ENCODE results near the gene MGAT4A.

GRCh38 chr2:96950006-96950801 is 36.2 kb downstream of the FAM178B start:
- RRBS, 2 experiments: no CpG with 5 or more reads among the region's 21 CpGs

DNA sequence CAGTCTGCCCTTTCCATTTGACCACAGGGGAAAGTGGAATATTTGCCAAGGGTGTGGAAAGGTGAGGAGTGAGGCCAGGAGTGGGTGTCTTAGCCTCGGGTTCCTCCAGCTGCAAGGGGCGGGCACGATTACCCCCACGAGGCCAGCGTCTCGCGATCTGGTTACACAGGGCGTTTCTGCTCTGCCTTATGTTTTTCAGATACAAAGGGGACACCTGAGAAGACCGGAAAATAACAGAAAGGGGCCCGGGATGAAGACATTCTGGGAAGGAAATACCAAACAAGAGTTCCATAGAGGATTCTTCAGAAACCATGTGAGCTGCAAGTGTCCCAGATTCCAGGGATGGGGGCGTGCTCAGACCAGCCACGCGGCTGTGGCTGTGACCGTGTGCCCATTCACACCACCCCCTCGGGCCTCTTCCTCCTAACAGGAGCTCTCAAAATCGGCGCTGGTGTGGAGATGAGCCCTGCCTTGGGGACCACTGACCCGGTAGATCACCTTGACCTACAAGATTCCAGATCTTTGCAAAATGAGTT is 34.3 kb downstream of the FAM178B start:
- RRBS, 2 experiments: no CpG with 5 or more reads among the region's 18 CpGs

- RRBS, 2 experiments: no CpG with 5 or more reads among the region's 10 CpGs
These were observed 98.8 kb downstream of the ANKRD36 start for GRCh38 chr2:97211394-97212485.

DNA sequence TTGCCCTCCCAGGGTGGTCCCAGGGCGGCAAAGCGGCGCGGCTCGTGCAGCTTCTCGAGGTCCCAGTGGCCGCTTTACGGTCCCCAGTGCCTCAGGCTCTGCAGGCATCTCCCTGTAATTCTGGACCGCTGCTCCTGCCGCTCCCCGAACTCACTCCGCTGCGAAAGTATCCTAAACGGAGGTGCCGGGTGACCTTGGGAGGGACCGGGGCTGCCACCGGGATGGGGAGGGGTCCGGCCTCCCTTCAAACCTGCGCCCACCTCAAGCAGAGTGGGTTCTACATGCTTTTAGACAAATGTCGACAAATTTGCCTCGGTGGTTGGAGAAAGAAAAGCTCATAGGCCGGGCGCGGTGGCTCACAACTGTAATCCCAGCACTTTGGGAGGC is 357 bp downstream of the COX5B start:
- RRBS, 2 experiments: 0% methylated on average over 2 of the region's 24 CpGs; no CpG with 5 or more reads in 1 of the 2 experiments

- RRBS, 2 experiments: no CpG with 5 or more reads among the region's 22 CpGs
These were observed 19.6 kb downstream of the ZAP70 start for GRCh38 chr2:97732884-97733545.

DNA sequence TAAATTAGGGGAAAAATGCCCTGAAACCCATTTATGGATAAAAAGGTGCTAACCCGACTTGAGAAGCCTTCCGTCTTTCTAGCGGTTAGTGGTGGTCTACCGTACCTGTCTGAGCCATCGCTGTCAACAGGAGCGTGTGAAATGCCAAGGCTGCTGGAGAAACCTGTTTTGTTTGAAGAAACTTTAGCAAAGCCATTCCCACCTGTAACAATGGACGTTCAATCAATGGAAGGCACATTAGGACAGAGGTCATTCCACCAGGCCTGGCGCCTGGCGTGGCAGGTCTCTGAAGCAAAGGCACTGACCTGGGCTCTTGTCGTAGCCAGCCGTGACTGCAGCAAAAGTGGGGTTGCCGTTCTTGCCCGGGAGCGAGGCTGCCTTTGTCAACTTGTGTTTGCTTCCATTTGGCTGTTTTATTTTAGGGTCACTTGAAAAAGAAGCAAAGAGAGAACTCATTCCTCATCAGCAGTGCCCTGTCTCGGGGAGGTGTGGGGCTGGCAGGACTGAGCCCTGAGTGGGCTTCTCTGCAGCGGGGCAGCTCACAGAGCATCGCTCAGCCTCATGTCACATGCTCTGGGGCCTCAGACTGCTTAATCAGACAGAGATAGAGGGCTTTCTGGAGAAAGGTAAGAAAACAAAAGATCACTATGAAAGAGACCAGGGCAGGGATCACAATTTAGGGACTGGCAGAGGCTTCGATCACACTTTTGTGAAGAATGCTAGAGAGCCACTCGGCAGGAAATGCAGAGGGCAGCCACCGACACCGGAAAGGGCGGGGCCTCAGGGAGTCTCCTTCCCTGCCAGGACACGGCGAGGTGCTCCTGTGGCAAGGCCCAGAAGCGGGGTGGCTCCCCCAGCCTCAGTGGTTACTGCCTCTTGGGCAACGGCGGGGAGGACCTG is 47.4 kb downstream of the ZAP70 start:
- RRBS, 2 experiments: no CpG with 5 or more reads among the region's 27 CpGs

GRCh38 chr2:97786906-97787822 is 73.8 kb downstream of the ZAP70 start:
- RRBS, 2 experiments: no CpG with 5 or more reads among the region's 8 CpGs

DNA sequence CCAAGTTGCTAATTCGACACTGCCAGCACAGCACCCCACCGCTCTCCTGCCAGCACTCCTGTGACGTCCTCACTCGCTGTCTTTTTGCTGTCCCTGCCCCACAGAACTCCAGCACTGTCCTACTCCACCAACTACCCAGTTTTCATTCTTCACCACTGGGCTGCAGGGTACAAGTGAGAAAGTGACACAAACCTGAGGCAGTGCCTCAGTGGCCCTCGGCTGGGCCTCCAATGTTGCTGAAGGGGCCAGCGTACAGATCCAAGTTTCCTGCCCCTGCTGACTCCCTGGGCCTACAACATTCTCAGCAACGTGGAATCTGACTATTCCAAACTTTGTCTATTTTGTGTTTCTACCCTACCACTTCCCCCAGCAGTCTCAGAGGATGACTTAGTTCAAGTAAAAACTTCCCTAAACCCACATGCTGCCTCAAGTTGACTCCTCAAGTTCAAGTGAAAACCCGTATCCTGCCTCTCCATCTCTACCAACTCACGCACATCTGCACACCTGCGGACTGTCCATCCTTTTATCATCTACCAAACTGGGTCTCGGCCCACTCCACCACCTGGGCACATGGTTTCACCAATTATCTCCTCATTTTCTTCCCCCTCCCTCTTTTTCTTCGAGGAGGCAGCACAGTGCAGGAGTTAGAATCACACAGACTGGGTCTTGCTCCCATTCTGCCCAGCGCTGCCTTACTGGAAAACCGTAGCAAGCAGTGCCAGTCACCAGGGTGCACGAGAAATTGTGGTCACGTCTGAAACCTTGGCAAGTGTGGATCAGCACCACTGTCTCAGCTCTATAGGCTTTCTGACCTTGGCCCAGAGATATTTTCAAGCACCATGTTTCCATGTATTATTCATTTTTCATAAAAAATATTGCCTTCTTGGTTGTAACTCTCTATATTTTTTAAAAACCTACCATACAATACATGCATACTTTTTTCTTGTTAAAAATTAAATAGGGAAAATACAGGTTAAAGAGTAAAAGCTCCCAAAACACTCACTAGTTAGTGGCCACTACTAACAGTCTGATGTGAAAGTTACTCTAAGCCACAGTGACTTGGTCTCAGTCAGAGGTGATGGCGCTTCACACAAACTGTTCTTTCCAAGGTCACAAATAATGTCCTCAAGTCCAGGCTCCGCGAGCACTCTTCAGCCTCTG is 75.0 kb downstream of the ZAP70 start:
- RRBS, 2 experiments: no CpG with 5 or more reads among the region's 19 CpGs

GRCh38 chr2:97811078-97811762 is 97.8 kb downstream of the ZAP70 start:
- RRBS, 2 experiments: no CpG with 5 or more reads among the region's 3 CpGs

GRCh38 chr2:97838994-97839313 is 125.6 kb downstream of the ZAP70 start:
- RRBS, 2 experiments: no CpG with 5 or more reads among the region's 3 CpGs

DNA sequence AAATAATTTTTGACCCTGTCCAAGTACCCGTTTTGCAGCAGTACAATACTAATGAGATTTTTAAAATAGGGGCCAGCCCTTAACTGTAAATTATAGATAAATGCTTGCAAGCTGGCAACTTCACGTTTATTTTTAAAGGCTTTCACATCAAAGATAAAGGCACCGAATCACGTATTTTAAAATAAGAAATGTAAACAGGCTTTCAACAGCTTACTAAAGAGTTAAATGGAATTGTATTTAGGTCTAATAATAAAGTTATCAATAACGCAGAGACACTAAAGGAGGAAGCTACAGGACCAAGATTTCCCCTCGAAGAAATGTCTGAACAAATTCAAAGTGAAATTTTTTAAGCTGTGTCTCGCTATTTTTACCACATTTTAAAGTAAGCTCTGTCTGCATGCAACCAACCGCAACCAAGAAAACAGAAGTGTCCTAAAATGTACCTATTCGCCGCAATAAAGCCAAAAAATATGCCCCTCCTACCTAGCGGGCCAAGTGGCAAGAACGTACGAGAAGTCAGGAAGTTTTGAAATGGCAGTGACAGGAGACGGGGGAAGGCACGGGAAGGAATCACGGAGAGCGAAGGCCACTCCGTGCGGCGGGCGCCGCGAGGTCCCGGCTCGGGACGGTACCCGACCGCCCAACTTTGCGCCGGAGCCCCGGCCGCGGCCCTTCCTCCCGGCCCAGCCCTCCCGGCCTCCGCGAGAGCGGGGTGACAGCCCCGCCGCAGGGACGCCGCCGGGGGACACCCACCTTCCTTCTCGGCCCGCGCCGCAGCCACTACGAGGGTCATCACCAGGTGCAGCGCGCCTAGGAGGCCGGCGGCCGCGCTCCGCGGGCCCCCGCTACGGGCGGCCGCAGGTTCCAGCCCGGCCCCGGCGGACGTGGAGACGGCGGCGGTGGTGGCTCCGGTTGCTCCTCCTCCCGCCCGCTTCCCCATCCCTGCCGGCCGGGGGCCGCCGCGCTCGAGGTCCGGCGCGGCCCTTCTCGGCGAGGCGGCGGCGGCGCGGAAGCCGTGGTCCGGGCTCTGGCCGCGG is 707 bp downstream of the TMEM131 start:
- RRBS, 2 experiments: 1% methylated on average over 44 of the region's 90 CpGs

DNA sequence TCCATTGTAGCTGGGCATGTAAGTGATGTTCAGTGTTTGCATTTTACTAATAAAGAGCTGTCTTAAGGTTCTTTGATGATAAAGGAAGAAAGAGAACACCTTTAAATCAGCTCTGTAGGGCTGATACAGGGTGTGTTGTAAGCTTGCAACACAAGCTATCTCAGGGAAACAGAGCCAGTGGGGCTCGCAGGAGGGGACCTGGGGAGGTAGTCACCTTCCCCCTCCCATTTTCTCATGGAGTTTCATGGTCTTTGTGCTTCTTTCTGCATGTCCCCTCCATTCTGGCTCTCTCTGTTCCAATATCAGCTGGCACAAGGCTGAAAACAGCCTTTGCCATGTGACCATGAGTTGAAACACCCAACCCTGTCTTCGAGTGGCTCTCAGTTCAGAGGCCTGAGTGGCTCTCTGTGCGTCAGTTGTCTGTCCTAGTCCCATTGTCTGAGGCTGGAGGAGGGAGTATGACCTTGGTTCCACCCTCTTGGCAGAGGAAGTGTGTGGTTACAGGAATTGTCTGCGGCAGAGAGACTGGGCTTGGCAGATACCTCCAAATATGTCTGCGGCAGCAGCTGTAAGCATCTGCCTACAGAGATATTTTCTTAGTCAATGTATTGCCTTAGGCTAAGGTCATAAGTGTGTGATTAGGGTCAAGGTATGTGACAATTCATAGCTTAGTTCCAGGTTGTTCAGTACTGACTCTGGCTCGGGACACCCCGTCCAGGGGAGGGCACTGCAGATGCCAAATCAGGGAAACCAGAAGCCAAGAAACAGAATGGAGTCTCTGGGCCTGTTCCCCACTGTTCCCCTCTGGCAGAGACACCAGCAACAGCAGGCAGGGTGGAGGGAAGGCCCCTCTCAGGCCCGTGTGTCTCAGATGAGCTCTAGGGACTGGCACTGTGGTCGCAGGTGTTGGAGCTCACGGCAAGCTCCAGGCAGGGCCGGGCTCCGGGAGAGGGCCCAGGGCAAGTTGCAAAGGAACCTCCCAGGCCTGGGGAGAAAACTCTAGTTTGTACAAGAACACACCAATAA is 32.7 kb downstream of the CNGA3 start:
- RRBS, 2 experiments: no CpG with 5 or more reads among the region's 12 CpGs

DNA sequence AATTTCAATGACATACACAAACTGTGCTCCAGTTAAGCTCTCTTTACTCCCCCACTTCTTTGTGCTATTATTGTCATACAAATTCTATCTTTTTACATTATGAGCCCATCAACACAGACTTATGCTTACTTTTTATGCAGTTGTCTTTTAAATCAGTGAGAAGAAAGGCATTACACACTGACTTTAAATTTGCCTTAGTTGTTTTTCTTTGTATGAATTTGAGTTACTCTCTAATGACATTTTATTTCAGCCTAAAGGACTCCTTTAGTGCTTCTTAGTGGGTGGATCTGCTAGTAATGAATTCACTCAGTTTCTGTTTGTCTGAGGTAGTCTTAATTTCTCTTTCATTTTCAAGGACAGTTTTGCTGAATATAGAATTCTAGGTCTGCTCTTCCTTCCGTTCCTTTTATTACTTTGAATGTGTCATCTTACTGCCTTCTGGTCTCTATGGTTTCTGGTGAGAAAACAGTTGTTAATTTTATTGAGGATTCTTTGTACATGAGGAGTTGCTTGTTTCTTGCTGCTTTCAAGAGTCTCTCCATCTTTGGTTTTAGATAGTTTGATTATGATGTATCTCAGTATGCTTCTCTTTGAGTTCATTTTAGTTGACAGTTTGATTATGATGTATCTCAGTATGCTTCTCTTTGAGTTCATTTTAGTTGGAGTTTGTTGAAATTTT is 5.9 kb upstream of the INPP4A start:
- RRBS, 2 experiments: no CpG with 5 or more reads among the region's 1 CpG

DNA sequence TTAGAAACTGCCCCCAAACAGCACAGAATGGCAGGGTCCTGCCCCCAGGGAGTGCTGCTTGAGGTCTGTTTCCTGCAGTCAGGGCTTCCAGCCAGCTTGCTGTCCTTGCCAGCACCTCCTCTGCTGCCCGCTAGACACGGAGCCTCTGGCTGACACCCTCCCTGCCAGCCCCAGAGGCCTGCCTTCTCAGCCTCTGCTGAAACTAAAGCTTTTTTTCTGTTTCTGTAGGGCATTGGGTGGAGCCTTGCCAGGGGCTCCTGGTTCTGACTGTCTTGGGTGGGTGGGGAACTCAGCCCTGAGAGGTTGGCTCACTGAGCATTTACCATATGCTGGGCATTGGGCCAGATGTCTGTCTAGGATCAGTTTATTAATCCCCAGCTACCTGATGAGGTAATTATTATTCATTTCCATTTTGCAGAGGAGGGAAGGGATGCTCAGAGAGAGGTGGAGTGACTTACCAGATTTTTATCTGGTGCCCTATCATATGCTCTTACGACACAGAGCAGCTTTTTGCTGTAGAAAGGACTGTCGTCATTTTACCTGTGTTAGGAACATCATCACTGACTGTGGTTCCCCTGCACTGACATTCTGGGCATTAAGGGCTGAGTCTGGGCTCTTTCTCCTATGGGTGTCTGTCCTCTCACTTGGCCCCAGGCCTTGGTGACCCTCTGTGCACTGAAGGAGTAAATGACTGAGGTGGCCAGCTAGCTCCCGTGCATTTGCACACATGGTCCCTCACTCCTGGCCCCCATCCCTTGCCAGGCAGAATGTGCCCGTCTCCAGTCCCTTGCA is 35.5 kb downstream of the INPP4A start:
- RRBS, 2 experiments: no CpG with 5 or more reads among the region's 6 CpGs

DNA sequence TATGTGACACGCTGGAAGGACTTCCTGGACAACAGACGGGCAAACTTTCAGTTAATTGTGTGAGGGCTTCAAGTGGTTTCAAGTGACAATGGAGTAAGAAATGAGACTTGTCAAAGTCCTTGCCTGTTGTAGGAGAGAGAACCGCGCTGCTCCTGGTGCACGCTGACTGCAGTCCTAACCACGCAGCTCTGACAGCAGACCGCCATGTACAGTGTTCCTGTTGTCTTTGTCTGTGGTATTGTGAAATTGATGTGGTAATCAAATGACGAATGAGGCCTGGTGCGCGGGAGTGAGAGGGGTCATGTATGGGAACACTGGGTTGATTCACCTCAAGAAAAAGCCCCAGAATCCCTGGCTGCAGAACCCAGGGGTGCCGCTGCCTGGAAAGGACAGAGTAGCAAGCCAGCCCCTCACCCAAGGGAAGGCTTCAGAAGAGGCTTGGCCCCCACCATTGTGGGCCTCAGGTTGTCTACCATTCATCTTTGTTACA is 64.0 kb downstream of the INPP4A start:
- RRBS, 2 experiments: no CpG with 5 or more reads among the region's 11 CpGs

GRCh38 chr2:98582195-98583020 is 25.9 kb downstream of the COA5 start:
- RRBS, 2 experiments: no CpG with 5 or more reads among the region's 15 CpGs

GRCh38 chr2:98654773-98655652 is 46.6 kb downstream of the UNC50 start:
- RRBS, 2 experiments: no CpG with 5 or more reads among the region's 2 CpGs

GRCh38 chr2:98683464-98684014 is 47.4 kb downstream of the MGAT4A start:
- RRBS, 2 experiments: no CpG with 5 or more reads among the region's 4 CpGs

DNA sequence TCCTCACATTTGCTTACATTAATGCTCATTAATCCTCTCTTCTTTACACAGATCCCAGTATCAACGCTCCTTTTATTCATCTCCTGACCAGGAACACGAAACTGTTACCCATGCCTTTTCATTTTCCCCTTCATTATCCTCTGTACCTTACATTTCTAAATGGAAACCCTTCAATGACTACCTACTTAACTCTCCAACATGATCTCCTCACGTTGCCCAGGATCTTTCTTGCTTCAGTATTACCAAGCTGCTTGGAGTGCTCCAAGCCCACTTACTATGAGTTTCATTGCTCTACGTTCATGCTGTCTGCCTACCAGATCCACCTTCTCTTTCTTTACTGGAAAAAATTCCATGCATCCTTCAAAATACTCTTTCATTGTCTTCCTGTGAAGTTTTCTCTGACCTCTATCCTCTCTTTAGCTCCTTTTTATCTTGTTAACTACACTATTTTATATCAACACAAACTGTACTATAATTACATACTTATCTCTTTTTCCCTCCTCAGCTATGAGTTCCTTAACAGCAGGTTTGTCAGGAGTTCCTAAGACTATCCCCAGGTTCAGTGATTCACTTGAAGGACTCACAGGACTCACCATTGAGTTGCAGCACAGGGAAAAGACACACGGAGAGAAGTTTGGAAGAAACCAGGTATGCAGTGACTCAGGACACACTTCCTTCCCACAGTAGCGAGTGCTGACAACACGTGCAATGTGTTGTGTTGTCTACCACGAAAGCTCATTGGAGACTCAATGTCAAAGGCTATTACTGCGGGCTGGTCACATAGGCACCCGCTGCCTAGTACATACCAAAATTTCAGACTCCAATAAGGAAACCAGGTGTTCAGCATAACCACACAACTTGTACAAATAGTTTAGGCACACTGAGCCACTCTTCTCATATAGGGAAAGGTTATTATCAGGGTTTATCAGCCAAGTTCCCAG is 32.2 kb downstream of the MGAT4A start:
- RRBS, 2 experiments: no CpG with 5 or more reads among the region's 10 CpGs

DNA sequence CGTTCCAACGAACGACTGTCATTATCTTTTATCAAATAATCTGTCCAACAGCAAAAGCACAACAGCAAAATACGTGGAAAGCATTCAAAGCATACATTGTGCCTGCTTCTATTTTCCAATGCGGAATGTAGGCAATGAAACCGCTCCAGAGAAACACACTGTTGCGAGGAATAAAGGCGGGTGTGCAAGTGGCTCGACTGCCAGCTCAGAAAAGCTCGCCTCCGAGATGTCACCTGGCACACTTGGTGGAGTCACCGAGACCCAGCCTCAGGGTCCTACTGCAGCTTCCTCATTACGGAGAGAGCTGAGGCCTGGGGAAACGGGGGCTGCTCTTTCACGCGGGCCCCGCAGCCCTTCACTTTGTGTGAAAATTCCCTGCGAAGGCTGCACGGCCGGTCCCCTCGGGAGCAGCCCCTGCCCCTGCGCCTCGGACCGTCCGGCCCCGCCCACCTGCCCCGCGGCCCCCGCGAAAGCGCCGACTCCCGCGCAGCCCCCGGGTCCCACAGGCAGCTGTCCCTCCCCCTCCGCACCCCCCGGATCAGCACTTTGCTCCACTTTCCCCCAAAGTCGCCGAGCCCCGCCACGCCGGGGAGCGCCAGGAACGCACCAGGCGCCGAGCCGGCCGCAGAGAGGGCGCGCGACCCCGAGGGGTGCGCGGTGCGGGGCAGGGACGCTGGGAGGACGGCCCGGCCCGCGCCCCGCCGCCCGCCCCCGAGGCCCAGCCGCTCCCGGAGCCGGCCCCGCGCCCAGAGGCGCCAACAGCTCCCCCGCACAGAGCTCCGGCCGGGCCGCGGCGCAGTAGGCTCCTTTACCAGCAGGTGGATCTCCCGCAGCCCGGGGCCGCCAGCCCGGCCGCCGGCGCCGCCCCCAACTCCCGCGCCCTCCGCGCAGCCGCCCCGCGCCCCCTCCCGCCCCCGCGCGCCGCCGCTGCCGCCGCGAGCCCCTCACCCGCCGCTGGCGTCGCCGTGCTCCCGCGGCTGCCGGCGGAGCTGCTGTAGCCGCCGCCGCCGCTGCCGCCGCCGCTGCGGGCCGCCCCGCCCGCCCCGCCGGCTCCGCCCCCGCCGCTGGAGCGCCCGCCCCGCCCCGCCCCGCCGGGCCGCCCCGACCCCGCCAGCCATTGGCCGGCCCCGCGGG is at the start of gene MGAT4A:
Gene MGAT4A (minus strand): TSS at position 1,033 of the 1,134 bp plus-strand sequence.
- RRBS, 2 experiments: 2% methylated on average over 73 to 76 of the region's 137 CpGs